HepG2 (cell line): Measurements from ENCODE around the genes ARL17B, LRRC37A2, TBX21 and PRR15L.

DNA sequence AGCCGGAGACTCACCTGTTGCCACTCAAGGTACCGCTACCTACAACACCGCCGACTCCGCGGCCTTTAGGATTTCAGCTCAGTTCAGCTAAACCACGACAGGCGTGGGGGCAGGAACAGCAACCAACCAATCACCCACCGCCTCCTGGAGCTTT lies at the start of gene ARL17B:
Gene ARL17B (minus strand): TSS at position 105 of the 154 bp plus-strand sequence.
- RRBS, 2 experiments = no CpG with 5 or more reads among the region's 9 CpGs
CAGE:
- cytosol, long polyA minus RNA = no peak
- cytosol, long polyA plus RNA = no peak
- long polyA plus RNA = no peak
- nucleus, long polyA minus RNA = no peak
- nucleus, long polyA plus RNA = no peak

- RRBS, 2 experiments = no CpG with 5 or more reads among the region's 10 CpGs
CAGE:
- cytosol, long polyA minus RNA = no peak
- cytosol, long polyA plus RNA = no peak
- long polyA plus RNA = no peak
- nucleus, long polyA minus RNA = no peak
- nucleus, long polyA plus RNA = no peak
Measured at GRCh38 chr17:46512292-46512658, at the start of gene LRRC37A2. LRRC37A2 (plus strand) TSS chr17:46512468.

DNA sequence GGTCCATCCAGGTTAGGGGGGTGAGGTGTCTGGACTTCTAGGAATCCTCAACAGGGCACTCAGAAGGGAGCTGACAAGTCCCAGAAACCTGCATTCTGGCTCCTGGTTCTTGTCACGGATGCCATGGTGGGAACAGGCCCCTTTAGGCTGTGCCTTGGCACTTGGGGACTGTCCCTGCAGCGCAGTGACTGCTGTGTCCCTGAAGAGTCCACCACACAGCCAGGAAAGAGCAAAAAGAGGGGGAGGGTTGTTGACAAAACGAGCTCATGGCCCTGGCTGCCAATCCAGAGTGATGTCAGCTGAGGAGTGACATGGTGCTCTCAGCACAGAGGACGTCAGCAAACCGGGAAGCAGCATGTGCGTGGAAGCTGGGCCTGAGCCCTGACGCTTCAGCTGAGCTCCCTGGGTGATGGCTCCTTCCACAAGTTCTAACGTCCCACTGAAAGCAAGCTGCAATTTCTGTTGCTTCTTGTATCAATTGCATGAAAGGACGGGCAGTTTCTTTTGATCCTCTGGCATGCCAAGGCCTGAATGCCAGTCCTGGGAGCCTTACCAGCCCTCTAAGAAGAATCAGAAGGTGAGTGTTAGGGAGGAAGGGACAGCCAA lies 14.5 kb upstream of the WNT3 start:
- RRBS, 2 experiments = no CpG with 5 or more reads among the region's 9 CpGs
CAGE:
- cytosol, long polyA minus RNA = no peak
- cytosol, long polyA plus RNA = no peak
- long polyA plus RNA = no peak
- nucleus, long polyA minus RNA = no peak
- nucleus, long polyA plus RNA = no peak

DNA sequence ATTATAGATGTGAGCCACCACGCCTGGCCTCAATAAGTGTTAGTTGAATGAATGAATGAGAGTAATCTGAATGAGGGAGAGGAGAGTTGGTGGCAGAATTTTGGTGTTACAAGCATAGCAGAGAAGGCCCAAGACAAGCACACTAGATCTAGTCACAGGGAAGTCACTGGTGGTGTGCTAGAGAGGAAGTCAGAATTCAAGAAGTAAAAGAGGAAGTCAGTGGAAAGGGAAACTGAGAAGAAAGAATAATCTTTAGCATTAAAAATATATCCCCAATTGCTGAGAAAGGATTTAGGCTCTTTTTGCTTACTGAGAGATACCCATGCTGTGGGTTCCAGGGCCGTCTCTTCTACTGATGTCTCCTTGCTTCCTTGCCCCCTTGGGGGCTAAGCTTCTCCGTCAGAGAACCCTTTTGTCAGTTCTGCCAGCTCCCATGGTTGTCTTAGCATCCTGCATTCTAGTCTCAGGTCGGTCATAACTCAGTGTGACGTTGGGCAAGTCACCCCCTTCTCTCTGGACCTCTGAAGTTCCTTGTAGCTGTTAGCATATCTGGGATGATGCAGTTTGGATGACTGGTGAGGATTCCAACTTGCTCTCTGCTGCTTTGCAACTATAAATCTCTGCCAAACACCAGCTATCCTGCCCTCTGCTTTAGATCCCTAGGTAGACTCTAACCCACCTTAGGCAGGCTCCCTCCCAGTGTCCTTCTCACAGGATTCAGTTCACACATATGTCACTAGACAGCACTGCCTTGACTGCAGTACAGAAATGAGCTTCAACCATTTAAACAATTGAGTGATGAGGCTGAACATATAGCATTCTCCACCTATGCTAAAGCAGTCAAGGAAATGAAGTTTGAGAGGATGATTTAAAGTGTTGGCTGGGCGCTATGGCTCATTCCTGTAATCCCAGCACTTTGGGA lies 8.9 kb upstream of the MYL4 start:
- RRBS, 2 experiments = no CpG with 5 or more reads among the region's 6 CpGs
CAGE:
- cytosol, long polyA minus RNA = no peak
- cytosol, long polyA plus RNA = no peak
- long polyA plus RNA = no peak
- nucleus, long polyA minus RNA = no peak
- nucleus, long polyA plus RNA = no peak

DNA sequence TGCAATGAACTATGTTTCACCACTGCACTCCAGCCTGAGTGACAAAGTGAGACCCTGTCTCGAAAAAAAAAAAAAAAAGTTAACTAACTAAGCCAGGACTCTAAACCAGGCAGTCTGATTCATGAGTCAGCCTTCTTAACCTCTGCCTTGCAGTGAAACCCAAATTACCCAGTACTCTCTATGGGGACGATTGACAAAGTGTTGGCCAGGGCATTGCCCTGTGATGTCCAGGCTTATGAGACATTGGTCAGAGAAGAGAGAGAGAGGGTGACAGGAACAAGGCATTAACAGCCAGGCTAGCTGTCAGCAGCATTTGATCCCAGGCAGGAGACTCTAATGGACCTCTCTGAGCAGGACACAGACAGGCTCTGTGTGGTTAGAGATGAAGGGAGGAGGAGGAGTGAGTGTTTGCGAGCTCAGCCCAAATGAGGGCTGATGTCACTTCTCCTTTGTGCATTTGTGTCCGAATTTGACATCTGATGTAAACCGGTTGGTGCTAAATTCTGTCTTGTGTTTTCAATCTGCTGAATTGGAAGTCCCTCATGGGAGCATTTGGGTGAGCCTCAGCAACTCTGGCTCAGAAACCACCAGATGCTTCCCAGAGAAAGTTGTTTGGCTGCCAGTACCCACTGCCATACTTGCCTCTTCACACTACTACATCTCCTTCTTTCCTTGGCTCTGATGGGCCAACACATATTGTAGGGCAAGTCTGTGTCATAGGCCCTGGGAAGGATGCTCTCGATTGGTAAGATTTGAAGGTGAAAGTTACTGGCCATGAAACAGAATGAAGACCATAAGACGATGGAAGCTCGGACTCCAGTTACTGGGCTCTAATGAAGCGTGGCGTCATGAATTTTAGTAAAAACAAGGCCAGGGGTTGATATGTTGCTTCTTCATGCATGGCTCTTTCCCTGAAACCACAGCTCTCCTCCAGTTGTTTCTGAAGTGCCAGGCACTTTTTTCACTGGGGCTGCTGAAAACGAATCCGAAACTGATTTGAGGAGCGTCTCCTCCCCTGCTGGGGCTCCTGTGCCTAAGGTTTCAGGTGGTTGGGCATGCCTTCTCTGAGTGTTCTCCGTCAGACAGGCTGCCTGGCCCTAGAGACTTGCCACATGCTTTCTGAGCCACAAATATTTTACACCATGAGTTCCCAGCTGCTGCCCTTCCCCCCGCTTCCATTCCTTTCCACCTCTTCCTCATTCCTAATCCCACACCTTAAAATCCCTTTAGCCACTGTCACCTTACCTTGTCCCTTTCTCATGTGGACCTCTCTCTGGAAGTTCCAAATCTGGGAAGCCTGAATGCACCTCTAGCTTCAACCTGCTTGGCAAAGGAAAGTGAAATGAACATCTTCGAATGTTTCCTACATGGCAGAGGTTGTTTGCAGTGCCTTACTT lies 4.0 kb upstream of the MYL4 start:
- RRBS, 2 experiments = no CpG with 5 or more reads among the region's 16 CpGs
CAGE:
- cytosol, long polyA minus RNA = no peak
- cytosol, long polyA plus RNA = no peak
- long polyA plus RNA = no peak
- nucleus, long polyA minus RNA = no peak
- nucleus, long polyA plus RNA = no peak

DNA sequence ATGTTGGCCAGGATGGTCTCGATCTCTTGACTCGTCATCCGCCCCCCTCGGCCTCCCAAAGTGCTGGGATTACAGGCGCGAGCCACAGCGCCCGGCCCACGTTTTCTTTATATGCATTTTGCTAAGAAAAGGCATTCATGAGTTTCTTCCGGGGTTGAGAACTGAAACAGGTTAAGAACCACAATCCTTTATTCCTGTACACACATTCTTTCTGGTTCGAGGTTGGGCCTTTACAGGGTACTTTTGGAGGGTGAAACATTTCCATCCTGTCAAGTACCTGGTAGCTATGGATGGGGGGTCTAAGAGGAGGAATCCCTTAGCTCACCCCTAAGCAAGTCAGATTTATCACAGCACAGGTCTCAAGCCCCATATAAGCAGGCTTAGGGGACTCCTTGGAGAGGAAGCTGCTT lies 1.1 kb upstream of the KPNB1 start:
- RRBS, 2 experiments = 44% methylated on average over 1 of the region's 11 CpGs; no CpG with 5 or more reads in 1 of the 2 experiments
CAGE:
- cytosol, long polyA minus RNA = no peak
- cytosol, long polyA plus RNA = no peak
- long polyA plus RNA = no peak
- nucleus, long polyA minus RNA = no peak
- nucleus, long polyA plus RNA = no peak

DNA sequence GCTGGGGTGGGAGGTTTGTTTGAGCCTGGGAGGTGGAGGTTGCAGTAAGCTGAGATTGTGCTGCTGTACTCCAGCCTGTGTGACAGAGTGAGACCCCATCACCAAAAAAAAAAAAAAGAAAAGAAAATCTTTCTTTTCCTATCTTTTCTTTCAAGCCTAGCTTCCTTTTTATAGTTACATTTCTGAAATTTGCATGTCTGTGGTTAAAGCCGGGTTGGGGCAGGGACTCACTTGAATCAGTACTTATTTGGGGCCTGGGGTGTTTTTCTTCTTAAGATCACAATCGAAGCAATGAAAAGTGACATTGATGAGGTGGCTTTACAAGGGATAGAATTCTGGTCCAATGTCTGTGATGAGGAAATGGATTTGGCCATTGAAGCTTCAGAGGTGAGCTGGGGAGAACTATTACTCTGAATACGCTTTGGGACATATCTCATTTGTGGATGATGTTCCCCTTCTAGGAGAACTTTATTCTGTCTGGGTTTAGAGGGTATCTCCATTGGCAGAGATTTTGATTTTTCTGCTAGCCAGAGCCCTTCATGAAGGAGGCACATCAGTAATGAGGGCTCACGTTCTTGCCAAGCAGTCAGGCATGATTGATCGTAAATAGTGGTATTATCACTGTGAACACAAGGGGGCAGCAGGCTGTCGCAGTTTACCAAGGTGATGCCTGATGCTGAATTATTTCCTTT lies 14.3 kb downstream of the KPNB1 start:
- RRBS, 2 experiments = no CpG with 5 or more reads among the region's 6 CpGs
CAGE:
- cytosol, long polyA minus RNA = start-site peak on the plus strand centred at position 324 of the sequence, 7 bp wide, 27 reads
- cytosol, long polyA plus RNA = no peak
- long polyA plus RNA = no peak
- nucleus, long polyA minus RNA = no peak
- nucleus, long polyA plus RNA = no peak

DNA sequence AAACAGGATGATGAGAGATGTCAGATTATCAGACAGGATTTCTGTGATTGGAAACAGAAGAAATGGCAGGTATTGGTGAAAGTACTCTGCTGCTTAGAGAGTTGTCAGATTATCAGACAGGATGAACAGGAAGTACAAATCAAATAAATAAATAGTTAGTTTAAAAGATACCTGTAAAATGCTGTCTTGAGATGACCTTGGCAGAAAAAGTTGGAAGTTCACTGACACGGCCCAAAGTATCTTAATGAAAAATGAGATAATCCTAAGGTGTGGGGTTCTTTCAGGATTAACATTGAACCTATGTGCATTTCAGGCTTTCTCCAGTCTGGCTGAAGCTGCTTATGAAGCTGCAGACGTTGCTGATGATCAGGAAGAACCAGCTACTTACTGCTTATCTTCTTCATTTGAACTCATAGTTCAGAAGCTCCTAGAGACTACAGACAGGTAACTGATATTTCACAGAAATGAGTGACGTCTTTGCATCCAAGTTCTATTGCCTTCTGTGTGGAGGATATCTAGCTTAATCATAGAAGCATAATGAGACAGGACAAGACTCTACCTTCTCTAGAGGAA lies 20.8 kb downstream of the KPNB1 start:
- RRBS, 2 experiments = no CpG with 5 or more reads among the region's 3 CpGs
CAGE:
- cytosol, long polyA minus RNA = start-site peak on the plus strand centred at position 376 of the sequence, 89 bp wide, 117 reads
- cytosol, long polyA plus RNA = no peak
- long polyA plus RNA = no peak
- nucleus, long polyA minus RNA = no peak
- nucleus, long polyA plus RNA = no peak

DNA sequence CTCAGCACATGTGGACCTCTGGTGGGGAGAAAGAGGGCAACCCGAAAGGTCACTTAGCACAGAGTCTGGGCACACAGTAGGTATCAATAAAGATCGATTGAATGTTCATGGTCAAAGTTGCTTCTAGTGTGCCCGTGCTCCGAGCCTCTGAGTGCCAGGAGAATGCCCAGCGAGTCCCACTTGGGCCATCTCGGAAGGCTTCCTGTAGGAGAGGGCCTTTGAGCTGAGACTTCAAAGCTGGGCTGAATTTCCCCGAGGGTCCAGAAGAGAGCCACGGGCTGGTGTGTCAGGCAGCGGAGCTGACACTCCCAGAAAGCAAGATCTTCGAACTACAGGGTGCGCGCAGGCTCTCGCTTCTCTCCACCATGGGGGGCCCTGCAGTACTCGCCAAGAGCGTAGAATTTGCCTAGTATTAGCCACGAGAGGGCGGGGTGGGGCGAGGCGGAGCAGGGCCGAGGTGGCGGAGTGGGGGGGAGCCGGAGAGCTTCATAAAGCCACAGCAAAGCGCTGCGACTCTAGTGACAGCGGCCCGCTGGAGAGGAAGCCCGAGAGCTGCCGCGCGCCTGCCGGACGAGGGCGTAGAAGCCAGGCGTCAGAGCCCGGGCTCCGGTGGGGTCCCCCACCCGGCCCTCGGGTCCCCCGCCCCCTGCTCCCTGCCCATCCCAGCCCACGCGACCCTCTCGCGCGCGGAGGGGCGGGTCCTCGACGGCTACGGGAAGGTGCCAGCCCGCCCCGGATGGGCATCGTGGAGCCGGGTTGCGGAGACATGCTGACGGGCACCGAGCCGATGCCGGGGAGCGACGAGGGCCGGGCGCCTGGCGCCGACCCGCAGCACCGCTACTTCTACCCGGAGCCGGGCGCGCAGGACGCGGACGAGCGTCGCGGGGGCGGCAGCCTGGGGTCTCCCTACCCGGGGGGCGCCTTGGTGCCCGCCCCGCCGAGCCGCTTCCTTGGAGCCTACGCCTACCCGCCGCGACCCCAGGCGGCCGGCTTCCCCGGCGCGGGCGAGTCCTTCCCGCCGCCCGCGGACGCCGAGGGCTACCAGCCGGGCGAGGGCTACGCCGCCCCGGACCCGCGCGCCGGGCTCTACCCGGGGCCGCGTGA lies at the start of gene TBX21:
Gene TBX21 (plus strand): TSS at position 518 of the 1,104 bp plus-strand sequence.
- RRBS, 2 experiments = 3% methylated on average over 56 to 58 of the region's 111 CpGs
CAGE:
- cytosol, long polyA minus RNA = no peak
- cytosol, long polyA plus RNA = no peak
- long polyA plus RNA = no peak
- nucleus, long polyA minus RNA = no peak
- nucleus, long polyA plus RNA = no peak

GRCh38 chr17:47864716-47865507 lies 13.9 kb upstream of the SP6 start:
- RRBS, 2 experiments = no CpG with 5 or more reads among the region's 17 CpGs
CAGE:
- cytosol, long polyA minus RNA = no peak
- cytosol, long polyA plus RNA = no peak
- long polyA plus RNA = no peak
- nucleus, long polyA minus RNA = no peak
- nucleus, long polyA plus RNA = no peak

DNA sequence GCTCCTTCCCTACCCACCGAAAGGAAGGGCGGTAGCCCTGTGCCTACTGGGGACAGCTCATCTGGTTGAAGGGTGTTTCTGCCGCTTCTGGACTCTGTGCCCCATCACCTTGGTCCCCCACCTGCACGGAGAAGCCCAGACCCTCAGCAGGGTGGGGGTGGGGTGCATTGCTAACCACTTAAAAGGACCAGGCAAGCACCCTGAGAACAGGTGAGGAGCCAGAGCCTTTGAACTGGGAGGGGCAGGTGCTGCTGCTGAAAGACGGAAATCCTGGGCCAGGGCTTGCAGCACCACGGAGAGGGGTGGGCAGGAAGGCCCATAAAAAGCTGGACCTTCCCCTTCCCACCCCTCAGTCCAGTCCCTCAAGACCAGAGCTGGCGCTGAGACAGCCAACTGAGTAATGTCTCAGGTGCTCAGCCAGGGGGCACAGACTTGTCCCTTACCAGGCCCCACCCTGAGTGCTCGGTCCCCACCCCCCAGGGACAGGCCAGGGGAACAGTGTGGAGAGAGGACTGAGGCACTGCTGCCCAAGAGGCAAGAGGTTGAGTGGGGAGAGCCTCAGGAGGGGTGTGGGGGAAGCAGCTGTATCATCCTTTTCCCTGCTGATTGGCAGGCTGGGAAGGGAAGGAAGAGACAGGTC lies 11.0 kb upstream of the SP2 start:
- RRBS, 2 experiments = no CpG with 5 or more reads among the region's 8 CpGs
CAGE:
- cytosol, long polyA minus RNA = no peak
- cytosol, long polyA plus RNA = no peak
- long polyA plus RNA = no peak
- nucleus, long polyA minus RNA = no peak
- nucleus, long polyA plus RNA = no peak

DNA sequence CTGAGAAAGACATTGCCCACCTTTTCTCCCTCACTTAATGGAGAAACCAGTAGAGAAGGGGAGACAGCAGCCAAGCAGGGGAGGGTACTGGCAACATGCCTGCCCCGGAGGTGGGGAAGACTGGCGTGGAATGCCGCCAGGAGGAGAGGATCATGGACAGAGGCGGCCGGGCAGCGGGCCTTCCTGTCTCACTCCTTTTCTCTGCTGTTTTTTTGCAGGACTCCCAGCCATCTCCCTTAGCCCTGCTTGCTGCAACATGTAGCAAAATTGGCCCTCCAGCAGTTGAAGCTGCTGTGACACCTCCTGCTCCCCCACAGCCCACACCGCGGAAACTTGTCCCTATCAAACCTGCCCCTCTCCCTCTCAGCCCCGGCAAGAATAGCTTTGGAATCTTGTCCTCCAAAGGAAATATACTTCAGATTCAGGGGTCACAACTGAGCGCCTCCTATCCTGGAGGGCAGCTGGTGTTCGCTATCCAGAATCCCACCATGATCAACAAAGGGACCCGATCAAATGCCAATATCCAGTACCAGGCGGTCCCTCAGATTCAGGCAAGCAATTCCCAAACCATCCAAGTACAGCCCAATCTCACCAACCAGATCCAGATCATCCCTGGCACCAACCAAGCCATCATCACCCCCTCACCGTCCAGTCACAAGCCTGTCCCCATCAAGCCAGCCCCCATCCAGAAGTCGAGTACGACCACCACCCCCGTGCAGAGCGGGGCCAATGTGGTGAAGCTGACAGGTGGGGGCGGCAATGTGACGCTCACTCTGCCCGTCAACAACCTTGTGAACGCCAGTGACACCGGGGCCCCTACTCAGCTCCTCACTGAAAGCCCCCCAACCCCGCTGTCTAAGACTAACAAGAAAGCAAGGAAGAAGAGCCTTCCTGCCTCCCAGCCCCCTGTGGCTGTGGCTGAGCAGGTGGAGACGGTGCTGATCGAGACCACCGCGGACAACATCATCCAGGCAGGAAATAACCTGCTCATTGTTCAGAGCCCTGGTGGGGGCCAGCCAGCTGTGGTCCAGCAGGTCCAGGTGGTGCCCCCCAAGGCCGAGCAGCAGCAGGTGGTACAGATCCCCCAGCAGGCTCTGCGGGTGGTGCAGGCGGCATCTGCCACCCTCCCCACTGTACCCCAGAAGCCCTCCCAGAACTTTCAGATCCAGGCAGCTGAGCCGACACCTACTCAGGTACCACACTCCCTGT lies 20.3 kb downstream of the SP2 start:
- RRBS, 2 experiments = 92 to 95% methylated on average over 3 to 5 of the region's 32 CpGs
CAGE:
- cytosol, long polyA minus RNA = no peak
- cytosol, long polyA plus RNA = no peak
- long polyA plus RNA = no peak
- nucleus, long polyA minus RNA = no peak
- nucleus, long polyA plus RNA = no peak

GRCh38 chr17:47935864-47936356 lies 5.5 kb upstream of the PNPO start:
- RRBS, 2 experiments = no CpG with 5 or more reads among the region's 5 CpGs
CAGE:
- cytosol, long polyA minus RNA = no peak
- cytosol, long polyA plus RNA = no peak
- long polyA plus RNA = no peak
- nucleus, long polyA minus RNA = no peak
- nucleus, long polyA plus RNA = no peak

DNA sequence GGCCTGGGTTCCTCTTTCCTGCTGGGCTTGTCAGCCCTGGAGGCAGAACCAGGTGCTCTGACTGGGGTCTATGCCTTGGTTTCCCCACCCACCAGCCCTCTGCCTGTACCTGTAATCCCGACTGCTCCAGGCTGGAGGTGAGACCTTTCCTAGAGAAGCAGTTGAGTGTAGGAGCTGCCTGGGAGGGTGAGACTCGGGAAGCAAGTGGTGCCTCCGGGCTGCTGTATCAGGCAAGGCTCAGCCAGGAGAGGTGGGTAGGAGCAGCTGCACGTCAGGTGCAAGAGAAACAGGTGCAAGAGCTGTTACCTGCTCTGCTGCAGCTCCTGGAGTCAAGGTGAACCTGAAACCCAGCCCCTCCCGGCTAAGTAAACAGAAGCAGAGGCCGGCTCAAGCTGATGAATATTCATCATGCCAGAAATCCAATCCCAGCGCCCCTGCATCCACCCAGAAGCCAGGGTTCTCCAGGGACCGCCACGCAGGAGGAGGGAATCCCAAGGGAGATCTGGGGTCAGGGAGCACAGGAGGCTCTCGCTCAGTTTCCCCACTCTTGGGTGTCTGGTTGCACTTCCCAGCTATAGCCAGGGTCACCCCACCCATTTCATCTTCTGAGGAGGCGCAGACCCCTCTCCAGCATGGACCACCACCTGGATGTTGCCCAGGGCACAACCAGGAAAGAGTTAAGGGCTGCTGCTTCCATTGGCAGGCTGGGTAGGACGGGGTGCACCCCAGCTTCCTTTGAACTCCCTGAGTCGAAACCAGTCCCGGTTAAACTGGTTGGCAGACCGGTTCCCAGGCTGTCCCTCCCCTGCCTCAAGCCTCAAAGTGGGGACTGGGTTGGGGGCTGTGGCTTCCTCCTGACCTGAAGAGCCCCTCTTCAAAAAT lies at the start of gene PRR15L:
Gene PRR15L (minus strand): TSS at position 336 of the 882 bp plus-strand sequence.
- RRBS, 2 experiments = no CpG with 5 or more reads among the region's 15 CpGs
CAGE:
- cytosol, long polyA minus RNA = no peak
- cytosol, long polyA plus RNA = no peak
- long polyA plus RNA = no peak
- nucleus, long polyA minus RNA = no peak
- nucleus, long polyA plus RNA = no peak

GRCh38 chr17:47958525-47959167 lies 963 bp upstream of the PRR15L start:
- RRBS, 2 experiments = no CpG with 5 or more reads among the region's 11 CpGs
CAGE:
- cytosol, long polyA minus RNA = no peak
- cytosol, long polyA plus RNA = no peak
- long polyA plus RNA = no peak
- nucleus, long polyA minus RNA = no peak
- nucleus, long polyA plus RNA = no peak

- RRBS, 2 experiments = 4 to 11% methylated on average over 4 to 11 of the region's 53 CpGs
CAGE:
- cytosol, long polyA minus RNA = no peak
- cytosol, long polyA plus RNA = no peak
- long polyA plus RNA = no peak
- nucleus, long polyA minus RNA = no peak
- nucleus, long polyA plus RNA = no peak
Measured at GRCh38 chr17:48011770-48012687, 25.6 kb downstream of the COPZ2 start.

DNA sequence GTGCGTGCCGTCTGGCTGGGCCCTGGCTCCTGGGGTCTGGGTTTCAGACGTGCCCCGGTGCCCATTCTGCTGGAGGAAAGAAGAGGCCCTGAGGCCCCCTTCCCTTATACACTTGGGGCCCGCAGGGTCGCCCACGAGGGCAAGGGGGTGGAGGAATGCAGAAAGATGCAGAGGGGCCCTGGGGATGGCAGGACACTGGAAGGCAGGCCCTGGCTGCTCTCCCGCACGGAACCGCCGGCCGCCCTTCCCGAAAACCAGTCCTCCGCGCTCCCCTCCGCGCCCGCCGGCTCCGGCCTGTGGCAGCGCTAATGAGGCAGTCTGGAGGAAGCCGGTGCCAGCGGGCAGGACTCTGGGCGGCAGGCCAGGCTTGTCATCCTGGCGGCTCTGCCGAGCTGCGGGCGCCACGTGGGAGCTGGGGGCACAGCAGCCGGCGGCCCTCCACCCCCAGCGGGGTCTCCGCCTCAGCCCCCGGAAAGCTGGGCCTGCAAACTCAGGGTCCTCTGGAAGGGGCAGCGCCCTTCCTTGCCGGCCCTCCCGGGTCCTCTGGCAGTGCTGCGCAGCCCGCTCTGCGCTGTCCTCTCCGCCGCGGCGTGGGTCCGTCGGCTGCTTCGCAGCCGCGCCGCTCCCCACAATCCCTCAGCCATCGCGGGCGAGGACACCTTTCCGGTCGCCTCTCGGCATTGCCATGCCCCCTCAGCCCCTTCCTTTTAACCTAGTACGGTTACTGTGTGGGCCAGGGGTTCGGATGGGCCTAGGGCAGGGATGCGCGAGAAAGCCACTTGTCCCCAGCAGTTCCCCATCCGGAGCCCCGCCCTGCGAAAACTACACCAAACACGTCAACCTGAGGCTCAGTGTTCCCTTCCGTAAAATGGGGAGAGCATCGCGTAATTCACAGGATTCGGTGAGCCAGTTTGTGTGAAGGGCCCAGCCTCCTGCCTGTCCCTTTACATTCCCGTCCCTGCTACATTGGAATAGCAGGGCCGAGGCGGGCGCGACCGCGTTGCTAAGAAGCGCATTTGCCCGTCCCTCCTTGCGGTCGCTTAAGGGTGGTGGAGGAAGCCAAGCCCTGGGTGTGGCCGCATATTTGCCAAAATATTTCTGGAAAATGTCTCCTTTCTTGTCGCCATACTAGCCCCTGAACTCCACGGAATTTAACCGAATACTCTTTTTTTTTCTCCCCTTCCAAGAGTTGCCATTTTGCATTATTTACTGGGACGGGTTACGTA lies 13.5 kb downstream of the COPZ2 start:
- RRBS, 2 experiments = 1 to 3% methylated on average over 24 to 31 of the region's 85 CpGs
CAGE:
- cytosol, long polyA minus RNA = no peak
- cytosol, long polyA plus RNA = no peak
- long polyA plus RNA = no peak
- nucleus, long polyA minus RNA = no peak
- nucleus, long polyA plus RNA = no peak

DNA sequence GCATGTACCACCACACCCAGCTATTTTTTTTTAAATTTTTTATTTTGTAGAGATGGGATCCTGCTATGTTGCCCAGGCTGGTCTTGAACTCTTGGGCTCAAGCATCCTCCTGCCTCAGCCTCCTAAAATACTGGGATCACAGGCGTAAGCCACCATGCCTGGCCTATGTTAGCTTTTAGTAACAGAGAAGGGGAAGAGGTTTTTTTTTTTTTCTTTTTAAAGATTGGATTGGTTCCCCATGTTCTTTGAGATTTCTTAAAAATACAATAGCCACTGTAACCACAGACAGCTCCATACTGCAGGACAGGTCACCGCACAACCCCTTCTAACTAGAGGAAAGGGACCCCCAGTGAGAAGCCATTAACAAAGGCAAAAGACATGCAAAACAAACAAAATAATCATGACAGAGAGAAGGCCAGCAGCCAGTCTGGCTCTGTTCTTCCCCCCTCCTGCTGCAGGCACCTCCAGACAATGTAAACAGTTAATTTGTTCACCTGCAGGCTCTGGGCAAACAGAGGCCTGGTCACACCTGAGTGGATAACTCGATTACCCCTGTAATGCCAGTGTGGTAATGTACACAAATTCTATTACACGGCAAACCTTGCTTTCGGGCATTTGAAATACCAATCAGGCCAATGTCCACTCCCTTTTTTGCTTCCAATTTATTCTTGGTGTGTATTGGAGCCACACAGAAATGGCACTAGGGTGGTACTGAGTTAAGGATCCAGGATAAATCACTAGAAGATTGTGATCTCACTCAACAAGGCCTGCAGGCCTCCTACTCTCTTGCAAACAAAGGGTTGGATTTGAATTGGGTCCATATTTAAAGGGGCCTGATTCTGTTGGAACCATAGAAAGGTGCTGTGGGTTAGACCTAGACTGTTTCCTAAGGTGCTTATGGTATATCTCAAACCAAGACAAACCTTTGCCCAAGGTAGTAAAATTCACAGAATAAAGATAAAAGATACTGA lies 53.0 kb downstream of the SNX11 start:
- RRBS, 2 experiments = no CpG with 5 or more reads among the region's 5 CpGs
CAGE:
- cytosol, long polyA minus RNA = no peak
- cytosol, long polyA plus RNA = no peak
- long polyA plus RNA = no peak
- nucleus, long polyA minus RNA = no peak
- nucleus, long polyA plus RNA = no peak

DNA sequence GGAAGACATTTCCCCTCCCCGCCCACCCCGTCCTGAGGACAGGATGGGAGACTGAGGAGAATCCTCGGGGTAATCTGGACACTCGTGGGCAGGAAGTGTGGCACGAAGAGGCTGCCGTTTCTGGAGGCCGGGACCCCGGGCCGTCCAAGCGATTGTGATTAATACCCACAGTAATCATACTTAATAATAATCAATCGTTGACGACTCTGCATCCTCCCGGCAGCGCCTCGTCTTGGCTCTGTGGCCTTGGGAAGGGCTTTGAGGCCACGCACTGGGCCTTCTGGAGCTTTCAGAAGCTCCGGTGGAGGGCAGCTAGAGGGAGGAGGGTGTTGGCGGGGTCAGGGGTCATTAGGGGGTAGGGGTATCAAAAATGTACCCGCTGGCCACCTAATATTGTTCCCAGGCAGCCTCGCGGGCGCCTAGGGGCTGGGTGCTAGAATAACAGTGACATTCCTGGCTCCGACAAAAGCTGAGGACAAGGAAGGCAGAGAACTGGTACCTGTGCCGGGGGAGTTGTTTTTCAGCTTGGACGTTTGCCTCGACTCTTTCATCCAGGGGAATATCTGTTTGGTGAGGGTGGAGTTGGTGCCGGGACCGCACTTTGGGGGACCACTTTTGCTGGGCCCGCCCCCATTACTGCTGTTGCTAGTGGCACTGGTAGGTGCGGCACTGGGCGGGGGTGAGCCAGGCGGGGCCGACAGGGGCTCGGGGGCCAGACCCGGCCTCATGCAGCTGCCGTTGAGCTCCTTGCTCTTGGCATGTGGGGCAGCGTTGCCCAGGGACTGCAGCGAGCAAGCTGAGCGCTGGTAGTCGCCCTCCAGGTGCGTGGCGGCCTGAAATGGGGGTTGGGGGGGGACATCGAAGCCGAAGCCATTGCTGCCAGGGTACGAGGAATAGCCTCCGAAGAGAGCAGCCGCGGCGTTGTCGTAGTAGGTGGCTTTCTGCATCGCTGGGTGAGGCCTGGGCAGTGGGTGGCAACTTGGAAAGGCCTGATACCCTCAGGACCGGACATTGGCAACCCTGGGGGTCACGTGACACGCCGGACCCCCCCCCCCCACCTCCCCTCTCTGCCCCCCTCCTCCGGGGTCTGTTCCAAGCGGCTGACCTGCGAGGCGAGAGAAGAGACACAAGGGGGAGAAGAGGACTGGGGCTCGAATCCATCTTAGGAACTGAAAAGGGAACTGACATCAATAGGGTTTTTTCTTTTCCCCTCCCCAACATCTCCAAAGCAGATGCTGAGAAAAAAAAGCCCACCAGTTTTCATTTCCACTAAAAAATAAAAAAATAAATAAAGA lies 7.1 kb upstream of the HOXB2 start:
- RRBS, 2 experiments = 35 to 39% methylated on average over 9 to 14 of the region's 60 CpGs
CAGE:
- cytosol, long polyA minus RNA = no peak
- cytosol, long polyA plus RNA = no peak
- long polyA plus RNA = no peak
- nucleus, long polyA minus RNA = no peak
- nucleus, long polyA plus RNA = no peak

- RRBS, 2 experiments = 32 to 38% methylated on average over 5 of the region's 33 CpGs
CAGE:
- cytosol, long polyA minus RNA = no peak
- cytosol, long polyA plus RNA = no peak
- long polyA plus RNA = no peak
- nucleus, long polyA minus RNA = no peak
- nucleus, long polyA plus RNA = no peak
Measured at GRCh38 chr17:48577208-48578054, 719 bp downstream of the HOXB4 start.